Hair follicular keratinocyte (primary cell): ENCODE measurements around a stretch of chr10.

DNA sequence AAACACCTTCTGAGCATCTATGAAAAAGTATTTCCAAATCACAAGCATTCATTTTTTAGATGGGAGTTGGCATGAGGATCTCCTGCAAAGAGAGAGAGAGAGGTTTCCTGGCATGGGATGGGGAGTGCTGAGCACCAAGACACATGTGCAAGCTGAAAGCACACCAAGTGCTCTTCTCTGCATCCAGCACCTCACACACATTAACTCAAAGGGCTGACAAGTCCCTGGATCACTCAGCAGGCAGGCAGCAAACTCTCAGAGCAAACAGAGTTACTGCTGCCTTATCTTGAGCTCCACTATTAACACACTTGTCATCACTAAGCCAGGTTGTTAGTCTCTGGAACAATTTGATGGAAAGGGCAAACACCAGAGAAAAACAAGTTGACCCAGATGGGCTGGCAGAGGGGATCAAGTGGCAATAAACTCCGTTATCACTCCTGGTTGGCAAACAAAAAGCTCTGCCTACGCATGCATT is 350.0 kb downstream of the KCNMA1 start:
- RAMPAGE, long total RNA, result no peak

- RAMPAGE, long total RNA, result no peak
Measured at GRCh38 chr10:77350589-77351154, 286.9 kb downstream of the KCNMA1 start.

GRCh38 chr10:77405586-77405987 is 232.0 kb downstream of the KCNMA1 start:
- RAMPAGE, long total RNA, result no peak

DNA sequence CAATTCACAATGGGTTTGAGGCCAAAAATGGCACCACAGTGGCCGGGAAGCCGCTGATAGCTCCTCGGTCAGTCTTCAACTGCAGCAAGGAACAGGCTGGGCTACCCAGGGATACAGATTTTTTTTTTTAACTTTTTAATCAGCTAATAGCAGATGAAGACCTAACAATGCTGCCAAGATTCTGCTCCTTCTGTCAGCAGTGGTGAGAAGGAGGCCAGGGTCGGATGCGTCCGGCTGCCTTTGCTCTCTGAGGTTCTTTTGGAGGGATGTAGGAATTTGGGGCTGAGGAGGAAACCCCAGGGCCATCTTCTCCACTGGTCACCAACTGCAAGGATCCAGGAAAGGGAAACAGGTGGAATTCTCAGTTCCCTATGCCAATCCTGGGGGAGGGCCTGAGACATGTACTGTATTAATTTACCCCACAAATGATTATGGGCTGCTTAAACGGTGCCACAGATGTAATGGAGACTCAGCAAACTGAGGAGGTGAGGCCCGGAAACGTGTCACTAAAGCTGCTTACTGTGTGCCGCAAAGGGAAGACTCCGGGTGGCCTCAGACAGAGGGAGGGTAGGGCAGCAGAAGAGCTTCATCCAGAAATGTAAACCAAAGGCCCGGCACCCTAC is 167.7 kb downstream of the KCNMA1 start:
- RAMPAGE, long total RNA, result no peak

GRCh38 chr10:77485894-77486226 is 151.7 kb downstream of the KCNMA1 start:
- RAMPAGE, long total RNA, result no peak

GRCh38 chr10:77502056-77502843 is 135.4 kb downstream of the KCNMA1 start:
- RAMPAGE, long total RNA, result no peak

DNA sequence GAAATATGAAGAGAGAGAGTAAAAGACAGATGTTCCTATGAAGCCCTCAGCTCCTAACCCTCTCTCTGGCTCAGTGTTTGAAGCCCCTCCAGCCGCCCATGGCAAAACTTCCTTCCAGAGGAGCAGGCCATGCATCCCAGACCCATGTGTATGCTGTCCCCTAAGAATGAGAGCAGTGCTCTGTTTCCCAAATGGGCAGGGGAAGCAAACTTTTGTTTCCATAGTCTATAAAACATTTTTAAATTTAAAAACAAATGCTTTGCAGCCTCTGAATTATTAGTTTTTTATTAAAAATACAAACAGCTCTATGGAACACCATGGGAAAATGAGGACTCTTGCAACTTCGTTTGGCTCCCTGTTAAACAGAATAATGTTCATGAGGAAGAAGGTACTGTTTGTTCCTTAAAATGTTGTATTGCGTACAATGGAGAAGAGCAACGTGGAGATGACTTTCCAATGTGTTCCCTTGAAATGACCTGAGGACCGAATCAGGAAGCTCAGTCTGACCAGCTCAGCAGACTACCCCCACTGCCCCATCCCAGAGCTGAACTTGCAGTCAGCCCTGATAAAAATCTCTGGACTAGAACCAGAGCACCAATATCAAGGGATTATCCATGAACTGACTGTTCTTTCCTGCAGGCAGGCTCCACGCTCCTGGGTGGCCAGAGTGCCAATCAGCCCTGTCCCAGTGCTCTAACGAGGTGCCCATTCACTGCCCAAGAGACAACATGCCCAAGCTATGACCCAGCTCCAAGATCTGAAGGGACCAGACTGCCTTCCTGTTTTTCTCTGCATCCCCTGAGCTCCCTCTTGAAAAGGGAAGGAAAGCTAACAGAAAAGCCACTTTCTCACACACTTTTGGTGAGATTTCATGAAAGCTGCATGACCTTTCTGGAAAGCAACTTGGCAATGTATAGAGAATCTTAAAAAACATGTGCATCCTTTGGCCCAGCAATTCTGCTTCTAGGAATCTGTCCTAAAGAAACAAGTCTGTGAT is 130.4 kb downstream of the KCNMA1 start:
- RAMPAGE, long total RNA, result no peak

GRCh38 chr10:77513141-77513633 is 124.4 kb downstream of the KCNMA1 start:
- RAMPAGE, long total RNA, result no peak

DNA sequence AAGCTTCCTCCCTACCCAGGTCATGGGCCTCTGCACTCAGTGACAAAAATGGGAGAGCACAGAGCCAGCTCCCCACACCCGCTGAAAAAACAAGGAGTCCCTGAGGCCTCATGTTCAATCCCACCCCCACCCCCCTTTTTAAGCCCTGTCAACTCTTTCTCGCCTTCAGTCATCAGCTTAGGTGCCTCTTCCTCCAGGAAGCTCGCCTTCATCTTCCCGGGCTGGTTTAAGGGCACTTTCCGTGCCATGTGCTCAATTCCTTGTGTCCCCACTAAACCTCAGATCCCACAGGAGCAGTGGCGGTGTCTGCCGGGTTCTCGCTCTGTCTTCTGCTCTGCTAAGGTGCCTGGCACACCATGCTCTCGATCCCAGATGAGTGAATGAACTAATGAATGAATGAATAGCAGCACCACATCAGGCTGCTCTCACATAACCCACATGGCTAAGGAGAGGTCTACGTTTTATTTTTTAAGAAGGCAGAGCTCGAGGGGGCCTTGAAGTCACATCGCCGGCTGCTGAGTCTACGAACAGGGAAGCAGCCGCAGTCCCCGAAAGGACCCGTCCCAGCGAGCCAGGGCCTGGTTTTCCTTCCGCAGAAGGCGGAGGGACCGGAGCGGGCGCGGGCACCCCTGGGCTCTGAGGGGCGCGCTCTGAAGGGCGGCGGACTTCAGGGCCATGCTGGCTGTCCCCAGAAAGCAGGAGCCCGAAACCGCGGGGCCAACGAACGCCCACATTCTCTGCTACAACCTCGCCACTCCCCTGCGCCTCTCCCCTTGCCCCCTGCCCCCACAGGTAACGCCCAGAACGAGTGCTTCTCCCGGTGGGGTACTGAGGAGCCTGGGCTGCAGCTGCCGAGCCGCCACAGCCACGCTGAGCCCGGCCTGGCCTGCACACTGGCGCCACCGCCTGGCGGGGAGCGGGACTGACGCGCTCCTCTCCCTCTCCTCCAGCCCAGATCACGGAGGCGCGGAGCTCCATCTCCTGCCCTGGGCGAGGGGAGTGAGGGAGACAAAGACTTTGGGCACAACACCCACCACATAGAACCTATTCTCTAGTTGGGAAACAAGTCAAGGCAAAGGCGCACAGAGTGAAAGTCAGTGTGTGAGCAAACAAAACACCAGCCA is 73.5 kb upstream of the KCNMA1 start:
- RAMPAGE, long total RNA, result no peak

- RAMPAGE, long total RNA, result no peak
Measured at GRCh38 chr10:77843254-77843946, 83.2 kb downstream of the DLG5 start.

DNA sequence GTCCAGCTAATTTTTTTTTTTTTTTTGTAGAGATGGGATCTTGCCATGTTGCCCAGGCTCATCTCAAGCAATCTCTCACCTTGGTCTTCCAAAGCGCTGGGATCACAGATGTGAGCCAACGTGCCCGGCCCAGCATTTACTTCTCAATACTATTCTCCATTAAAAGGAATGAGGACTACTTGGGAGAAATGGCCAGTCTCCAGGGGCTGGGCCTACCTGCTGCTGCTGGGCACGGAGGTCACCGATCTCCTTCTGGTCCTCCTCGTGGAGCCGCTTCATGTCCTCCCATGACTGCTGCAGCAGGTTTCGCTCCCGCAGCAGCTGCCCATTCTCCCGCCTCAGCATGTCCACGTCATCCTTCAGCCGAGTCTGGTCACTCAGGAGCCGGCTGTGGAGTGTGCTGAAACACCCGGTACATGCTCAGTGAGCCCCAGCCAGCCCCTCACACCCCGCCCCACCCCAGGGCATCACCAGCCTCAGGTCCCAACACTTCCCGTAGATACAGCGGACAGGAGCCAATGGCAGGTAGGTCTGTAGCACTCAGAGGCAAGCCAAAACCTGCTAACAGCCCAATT is 73.3 kb downstream of the DLG5 start:
- RAMPAGE, long total RNA, result no peak

DNA sequence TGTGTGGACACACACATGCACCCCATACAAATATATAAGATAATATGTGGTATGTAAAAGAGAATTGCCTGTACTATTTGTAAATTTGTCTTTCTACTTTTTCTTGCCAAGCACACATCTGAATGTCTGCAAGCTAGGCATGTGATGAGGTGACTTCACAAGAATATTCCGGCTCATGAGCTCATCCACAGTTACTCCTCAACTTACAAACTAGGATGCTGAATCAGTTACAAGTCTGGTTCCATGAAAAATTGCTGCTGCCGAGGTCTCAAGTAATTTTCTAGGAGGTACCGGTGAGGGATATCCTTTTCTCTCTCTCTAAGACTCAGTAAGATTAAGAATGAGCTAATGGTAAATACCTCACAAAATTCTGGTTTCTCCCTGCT is 26.4 kb downstream of the POLR3A start:
- RAMPAGE, long total RNA, result no peak

DNA sequence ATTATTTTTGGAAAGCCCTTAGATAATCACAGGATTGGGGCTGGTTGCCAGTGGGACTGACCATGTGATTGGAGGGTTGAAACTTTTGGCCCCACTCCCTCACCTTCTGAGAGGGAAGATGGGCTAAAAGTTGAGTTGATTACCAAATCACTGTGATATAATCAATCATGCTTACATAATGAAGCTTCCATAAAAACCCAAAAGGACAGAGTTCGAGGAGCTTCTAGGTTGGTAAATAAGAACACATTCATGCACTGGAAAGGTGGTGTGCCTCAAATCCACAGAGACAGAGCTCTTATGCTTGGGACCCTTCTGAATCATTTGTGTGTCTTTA is 393.9 kb downstream of the RPS24 start:
- RAMPAGE, long total RNA, result no peak

- RAMPAGE, long total RNA, result no peak
Measured at GRCh38 chr10:78693999-78694290, 374.8 kb upstream of the ZMIZ1 start.

- RAMPAGE, long total RNA, result no peak
Measured at GRCh38 chr10:78775073-78775689, 293.6 kb upstream of the ZMIZ1 start.

DNA sequence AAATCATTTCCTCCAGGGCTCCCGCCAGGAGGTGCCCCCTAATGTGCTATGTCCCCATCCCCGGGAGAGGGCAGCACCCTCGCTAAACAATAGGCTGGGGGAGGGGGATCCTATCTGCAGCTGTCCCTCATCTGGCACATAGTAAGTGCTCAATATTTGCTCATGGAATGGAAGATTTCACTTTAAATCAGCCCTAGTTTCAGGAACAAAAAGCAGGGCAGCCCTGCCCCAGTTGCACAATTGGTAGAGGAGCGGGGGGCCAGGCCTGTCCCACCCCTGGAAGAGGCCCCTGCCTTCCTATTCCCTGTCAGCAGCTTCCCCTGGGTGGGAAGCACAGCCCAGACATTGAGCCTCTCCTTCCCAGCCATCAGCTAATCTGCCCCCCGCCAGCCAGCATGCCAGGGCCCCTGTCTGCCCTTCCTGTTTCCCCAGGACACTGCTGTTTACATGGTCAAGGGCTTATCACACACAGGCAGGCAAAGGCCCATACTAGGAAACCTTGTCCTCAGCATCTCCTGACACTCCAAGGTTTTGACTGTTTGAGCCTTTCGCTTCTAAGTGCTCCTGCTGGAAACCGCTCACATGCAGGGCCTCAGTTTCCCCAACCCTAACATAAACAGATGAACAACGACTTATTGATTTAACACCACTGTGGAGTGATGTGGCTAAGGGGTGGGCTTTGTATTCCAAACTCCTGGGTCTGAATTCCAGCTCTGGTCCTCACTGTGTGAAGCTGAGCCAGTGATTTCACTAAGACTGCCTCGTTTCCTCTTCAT is 130.7 kb upstream of the ZMIZ1 start:
- RAMPAGE, long total RNA, result no peak

DNA sequence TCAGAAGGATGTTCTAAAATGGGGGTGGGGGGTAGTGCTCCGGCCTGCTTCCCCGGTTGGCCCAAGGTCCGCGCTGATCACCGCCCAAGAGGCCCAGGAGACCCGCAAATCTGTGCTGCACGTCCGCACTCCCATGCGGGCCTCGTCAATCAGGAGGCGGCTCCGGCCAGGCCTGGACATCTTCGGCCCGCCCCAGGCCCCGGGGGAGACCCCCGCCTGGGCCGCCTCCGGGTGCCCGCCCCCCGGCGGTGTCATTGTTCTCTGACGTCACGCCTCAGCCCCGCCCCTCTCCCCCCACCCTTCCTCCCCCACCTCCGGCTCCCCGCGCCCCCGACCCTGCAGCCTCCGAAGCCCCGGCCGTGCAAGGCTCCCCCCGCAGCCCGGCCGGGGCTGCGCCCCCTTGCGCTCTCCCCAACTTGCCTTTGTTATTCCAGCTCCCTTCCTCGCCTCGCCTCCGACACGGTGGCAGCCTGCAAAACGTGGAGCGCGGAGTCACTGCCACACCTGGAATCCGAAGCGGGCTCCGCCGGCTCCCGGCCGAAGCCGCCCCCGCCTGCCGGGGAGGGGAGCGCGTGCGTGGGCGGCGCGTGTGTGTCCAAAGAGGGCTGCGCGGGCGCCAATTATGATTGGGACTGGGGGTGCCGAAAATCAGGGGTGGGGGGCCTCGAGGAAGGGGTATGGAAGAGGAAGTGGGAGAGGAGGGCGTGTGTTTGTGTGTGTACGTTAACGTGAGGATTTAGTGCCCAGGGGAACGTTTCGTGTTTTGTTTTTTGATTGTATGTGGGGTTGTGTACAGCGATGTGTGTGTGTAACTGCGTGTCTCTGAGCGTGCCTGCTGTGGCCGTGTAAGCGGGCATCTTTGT is 1.6 kb upstream of the ZMIZ1 start:
- RAMPAGE, long total RNA, result no peak

DNA sequence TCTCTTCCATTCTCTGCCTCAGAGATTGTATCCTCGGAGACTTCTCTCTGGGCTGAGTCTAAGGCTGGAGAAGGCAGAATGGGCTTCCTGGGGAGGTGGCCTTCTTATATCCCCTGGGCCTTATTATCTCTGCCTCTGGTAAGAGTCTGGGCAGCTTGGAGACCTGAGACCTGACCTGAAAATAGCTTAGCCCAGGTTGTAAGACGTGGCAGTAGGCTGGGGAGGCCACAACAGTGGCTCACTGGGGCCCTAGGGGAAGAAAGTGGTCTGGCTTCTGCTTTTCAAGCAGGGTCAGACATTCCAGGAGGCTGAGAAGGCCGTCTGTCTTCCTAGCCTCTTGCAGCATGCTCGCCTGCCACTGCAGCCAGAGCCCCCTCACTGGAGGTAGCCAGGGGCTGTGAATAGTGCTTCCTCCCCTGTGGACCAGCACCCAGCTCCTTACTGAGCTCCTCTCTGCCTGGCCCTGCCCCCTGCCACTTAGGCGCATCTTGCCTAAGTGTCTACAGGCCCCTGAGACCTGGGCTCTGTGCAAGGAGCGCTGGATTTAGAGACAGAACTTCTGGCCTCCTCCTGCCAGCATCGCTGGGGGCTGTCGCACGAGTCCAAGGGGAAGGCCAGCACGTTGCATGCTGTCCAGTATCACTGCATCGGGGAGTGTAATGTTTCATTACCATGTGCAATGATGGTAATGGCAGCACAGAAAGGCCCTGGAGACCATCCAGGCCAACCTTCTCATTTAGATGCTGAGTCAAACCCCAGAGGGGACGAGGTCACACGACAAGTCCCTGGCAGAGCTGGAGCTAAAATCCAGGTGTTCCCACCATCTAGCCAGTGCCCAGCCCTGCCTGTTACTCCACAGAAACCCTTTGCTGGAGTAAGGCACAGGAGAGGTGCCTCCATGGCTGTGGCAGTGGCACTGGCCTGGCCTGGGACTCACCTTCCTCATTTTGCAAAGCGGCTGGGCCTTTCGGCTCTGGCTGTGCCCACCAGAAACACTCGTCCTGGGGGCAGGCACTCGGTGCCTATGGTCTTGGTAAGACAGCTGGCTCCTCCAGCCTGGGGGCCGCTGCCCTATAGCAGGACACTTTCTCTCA is 12.8 kb downstream of the ZMIZ1 start:
- RAMPAGE, long total RNA, result no peak

- RAMPAGE, long total RNA, result no peak
Measured at GRCh38 chr10:79102062-79102659, 33.4 kb downstream of the ZMIZ1 start.

- RAMPAGE, long total RNA, result no peak
Measured at GRCh38 chr10:79106855-79107206, 38.1 kb downstream of the ZMIZ1 start.